Temporal lobe (tissue), 2 donors: ENCODE data around the genes DHRSX and VCX3A.

GRCh38 chrX:19099-19298, 262.2 kb upstream of the PLCXD1 start:
- RAMPAGE, long total RNA = no peak

DNA sequence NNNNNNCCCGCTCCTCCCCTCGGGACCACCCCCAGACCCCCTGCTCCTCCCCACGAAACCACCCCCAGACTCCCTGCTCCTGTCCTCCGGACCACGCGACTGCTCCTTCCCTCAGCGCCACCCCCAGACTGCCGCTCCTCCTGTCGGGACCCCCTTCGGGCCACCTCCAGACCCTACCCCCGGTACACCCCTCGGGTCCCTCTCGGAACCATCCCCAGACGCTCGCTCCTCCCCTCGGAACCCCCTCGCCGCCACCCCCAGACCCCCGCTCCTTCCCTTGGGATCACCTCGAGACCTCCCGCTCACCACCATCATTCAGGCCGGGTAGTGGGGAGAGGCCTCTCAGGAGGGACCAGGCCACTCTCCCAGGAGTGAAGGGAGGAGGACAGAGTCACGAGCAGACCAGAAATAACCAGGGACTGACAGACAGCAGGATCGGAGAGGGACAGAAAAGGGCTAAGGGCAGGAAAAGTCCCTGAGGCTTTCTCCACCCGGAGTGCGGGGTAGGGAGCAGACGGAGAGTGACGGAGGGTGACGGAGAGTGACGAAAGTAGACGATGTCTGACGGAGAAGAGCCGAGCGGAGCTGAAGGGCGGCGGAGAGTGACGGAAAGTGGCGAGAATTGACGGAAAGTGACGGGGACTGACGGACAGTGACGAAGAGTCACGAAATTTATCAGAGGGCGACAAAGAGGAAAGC, 54.7 kb upstream of the PLCXD1 start:
- RAMPAGE, long total RNA = no peak

DNA sequence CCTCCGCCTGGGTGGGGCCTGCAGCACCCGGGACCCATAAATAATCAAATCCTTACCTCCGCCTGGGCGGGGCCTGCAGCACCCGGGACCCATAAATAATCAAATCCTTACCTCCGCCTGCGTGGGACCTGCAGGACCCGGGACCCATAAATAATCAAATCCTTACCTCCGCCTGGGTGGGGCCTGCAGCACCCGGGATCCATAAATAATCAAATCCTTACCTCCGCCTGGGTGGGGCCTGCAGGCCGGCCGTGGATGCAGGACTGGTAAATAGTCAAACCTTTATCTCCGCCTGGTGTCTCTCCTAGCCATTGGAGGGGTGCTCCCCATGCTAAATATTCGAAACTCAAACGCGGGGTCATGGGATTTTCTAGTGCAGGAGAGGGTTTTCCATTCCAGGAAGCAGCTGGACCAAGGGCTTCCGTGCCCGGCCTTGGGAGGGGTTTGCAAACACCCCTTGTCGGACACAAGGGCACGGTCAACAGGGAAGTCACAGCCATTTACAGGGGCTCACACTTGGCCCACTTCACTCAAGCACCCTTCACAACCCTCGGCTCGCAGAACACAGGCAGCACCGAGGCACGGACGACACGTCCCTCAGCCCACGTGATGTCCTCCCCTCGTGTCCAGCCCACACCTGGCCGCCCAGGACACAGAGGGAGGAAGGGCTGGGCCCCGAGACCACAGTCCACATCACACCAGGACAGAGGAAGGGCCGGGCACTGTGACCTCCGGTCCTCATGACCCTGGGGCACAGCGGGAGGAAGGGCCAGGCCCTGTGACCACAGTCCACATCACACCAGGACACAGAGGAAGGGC, 10.4 kb upstream of the PLCXD1 start:
- RAMPAGE, long total RNA = no peak

GRCh38 chrX:825923-826418, 195.4 kb downstream of the SHOX start:
- RAMPAGE, long total RNA = no peak

DNA sequence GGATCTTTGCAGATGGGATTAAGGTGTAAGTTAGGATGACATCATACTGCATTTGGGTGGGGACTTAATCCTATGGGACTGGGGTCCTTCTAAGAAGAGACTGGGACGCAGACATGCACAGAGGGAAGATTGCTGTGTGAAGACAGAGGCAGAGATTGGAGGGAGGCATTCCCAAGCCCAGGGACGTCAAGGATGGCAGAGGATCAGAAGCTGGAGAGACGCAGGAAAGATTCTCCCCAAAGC, 11.8 kb downstream of the P2RY8 start:
- RAMPAGE, long total RNA = no peak

GRCh38 chrX:1593239-1593680, 1.9 kb downstream of the AKAP17A start:
- RAMPAGE, long total RNA = no peak

DNA sequence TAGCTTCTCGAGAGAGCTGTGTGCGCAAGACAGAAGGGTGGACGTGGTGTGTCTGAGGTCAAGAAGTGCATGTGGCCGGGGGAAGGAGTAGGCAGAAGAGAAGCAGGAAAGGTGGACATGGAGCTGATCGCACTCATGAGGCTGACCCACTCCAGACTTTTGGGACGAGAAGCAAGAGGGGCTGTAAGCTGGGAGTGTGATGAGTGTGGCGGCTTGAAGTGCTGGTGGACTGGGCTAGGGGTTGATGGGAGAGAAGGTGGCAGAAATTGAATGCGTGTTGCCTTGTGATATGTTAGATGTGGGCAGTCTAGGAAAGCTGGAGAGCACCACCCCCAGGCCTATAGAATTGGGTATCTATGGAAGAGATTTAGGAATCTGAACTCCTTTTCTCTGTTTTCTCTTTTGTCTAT, 10.7 kb upstream of the ASMT start:
- RAMPAGE, long total RNA = no peak

GRCh38 chrX:1605701-1606122, 9.1 kb upstream of the ASMT start:
- RAMPAGE, long total RNA = no peak

DNA sequence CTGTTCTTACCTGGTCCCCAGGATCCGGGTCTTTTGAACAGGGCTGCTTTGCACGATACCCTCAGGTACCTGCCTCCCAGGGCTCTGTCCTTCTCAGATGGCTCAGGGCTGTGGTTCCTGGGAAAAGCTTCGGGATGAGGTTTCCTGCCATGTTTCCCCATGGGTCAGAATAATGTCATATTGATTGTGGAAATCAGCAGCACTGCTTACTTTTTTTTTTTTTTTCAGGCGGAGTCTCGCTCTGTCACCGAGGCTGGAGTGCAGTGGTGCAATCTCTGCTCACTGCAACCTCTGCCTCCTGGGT, 271.9 kb downstream of the ASMT start:
- RAMPAGE, long total RNA = no peak

GRCh38 chrX:2242860-2243386, 257.9 kb downstream of the DHRSX start:
- RAMPAGE, long total RNA = no peak

DNA sequence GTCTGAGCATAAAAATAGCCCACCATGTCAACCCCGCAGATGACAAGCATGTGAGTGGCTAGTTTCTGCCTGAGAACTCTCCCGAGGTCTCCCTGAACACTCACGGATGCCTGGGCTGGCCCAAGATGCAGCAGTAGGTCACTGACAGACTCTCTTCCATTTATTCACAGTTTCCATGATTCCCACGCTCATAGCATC, 158.3 kb downstream of the DHRSX start:
- RAMPAGE, long total RNA = no peak

DNA sequence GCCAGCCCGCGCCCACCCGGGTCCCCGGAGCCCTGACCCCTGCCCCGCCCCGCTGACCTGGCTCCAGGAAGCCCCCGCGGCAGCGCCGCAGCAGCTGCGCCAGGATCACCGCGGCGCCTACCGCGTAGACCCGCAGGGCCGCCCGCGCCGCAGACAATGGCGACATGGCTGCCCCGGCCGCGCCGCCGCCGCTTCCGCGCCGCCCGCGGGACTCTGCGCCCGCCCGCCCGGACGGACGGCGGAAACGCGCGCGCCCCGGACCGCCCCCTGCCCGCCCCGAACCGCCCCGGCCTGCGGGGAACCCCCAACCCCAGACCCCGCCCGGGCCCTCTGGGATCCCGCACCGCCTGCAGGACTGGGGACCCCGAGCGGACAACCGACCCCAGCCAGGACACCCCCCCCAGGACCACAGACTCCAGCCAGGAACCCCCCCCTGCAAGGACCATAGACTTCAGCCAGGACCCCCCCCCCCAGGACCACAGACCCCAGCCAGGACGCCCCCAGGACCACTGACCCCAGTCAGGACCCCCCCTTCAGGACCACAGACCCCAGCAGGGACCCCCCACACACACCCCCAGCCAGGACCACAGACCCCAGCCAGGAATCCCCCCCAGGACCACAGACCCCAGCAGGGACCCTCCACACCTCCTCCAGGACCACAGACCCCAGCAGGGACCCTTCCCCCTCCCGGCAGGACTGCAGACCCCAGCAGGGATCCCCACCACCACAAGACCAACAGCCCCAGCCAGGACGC, at the start of gene DHRSX:
TSS of gene DHRSX (minus strand) at position 217 of the 754 bp plus-strand sequence.
- RAMPAGE, long total RNA = no peak

- RAMPAGE, long total RNA = no peak
These were observed 911 bp downstream of the CD99 start for GRCh38 chrX:2691621-2692791.

DNA sequence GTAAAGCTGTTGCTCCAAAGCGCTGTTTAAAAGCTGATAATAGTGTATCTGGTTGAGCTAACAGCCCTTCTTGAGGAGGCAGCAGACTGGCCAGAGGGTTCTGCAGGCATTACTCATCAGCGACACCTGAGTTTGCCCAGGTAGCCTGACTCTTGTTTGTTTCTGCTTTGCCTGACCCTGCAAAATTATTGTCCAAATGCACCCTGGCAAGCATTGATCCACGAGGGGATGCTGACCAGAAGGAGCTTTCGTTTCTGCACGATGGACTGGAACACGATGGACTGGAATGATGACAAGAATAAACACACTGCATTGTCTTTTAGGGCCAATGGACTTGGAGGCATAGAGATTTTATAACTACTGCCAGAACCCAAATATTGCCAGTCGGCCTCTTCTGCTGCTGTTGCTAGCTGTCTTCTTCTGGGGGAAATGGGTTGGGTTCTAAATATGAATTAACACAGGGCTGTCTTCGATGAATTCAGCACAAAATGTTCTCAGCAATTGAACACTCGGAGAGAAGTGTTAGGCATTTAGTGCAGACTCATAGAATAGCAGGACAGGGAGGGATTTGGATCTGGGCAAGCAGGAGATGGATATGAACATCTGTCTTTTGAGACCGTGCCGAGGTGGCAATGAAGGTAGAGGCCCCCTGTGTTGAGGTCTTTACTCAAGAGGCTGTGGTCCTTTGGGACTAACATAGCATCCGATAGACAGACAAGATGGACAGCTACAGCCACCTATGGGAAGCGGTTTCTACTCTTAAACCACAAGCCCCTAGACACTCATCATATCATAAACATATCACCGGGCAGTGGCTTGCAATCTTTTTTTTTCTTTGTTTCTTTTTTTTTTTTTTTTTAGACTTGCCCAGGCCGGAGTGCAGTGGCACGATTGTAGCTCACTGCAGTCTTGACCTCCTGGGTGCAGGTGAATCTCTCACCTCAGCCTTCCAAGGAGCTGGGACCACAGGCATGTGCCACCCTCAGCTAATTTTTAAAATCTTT, 6.6 kb downstream of the CD99 start:
- RAMPAGE, long total RNA = no peak

- RAMPAGE, long total RNA = no peak
These were observed 8.2 kb upstream of the XG start for GRCh38 chrX:2743615-2744007.

DNA sequence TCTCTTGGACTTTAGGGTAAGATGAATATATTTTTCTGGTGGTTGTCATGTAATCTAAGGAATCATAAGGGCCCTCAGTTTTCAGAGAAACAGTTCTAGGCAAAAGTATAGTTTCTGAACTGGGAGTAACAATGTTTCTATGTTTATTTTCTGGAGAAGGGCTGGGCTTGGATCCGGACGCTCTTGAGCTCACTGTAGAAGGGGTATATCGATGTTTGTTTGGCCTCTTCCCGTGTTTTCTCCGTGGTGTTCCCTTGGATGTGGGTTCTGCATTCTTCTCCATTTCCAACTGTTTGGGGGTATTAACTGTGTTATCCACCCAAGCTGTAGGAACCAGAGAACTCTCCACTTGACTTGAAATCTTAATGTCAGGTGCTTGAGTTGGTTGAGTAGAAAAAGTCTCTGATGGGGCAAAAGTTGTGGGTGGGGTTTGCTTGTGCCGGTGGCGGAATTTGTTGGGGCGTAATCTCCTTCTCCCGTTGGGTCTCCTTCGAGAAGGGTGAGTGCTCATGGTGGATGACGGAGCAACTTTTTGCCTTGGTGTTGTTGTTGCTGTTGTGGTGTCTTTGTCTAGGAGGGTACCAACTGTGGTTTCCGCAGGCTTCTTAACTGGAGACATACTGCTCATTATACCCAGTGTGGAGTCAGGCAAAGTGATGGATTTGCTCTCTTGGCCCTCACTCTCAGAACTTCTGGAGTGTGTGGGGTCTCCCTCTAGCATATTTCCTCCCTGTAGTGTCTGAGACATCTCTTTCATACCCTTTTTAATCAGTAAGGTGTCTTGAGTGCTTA, 24.5 kb downstream of the MXRA5 start:
- RAMPAGE, long total RNA = no peak

DNA sequence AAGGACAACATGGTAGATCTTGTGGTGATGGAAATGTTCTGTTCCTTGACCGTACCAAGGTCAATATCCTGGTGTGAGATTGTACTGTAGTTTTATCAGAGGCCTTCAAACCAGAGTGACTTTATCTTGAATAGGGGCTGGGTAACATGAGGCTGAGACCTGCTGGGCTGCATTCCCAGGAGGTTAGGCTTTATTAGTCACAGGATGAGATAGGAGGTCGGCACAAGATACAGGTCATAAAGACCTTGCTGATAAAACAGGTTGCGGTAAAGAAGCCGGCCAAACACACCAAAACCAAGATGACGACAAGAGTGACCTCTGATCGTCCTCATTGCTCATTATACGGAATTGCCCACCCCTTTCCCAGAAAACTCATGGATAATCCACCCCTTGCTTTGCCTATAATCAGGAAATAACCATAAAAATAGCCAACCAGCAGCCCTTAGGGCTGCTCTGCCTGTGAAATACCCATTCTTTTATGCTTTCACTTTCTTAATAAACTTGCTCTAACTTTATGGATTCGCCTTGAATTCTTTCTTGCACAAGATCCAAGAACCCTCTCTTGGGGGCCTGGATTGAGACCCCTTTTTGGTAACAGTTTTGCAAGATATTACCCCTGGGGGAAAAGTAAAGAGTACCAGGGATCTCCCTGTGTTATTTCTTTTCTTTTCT, 123.9 kb upstream of the MXRA5 start:
- RAMPAGE, long total RNA = no peak

- RAMPAGE, long total RNA = no peak
These were observed at the start of gene VCX3A for GRCh38 chrX:6534969-6535515. VCX3A (minus strand) TSS chrX:6535118.

DNA sequence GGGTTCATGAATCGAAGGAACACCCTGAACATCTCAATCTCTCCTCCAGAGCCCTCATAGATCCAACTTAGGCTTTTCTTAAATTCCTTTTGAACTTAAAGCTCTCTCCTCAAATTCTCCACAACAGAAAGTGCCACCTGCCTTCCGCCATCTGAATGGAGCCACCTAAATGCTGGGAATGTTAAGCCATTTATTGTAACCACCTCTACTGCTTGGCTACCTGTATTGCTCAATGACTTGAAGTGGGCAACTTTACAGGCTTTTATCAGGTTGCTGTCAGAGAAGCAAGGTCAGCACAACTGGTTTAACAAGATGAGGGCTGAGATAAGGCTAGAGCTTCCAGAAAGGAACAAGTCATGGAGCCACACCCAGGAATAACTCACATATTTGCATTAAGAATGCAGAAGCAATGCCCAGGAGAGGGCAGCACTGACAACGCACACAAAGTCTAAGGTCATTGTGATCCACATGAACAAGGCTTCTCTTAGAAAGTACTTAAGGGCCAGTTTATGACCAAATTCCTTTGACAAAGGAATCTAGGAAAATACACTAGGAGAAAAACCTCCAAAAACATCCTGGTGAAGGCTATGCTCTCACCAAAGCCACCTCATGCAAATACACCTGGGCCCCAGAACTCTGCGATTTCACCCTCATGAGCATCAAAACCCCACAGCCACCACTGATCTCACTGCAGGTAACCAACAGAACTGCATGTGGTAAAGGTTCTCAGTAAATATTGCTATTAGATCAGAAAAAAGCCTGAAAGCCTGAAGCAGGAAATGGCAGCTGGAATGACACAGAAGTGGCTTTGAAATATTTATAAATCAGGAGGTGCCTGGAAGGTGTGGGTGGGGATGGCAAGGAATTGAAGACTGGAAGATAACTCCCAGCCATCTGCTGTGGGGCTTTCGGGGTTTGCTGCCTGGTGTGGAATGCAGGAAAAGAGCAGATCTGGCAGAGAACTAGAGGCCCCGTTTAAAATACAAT, 15.0 kb upstream of the STS start:
- RAMPAGE, long total RNA = no peak

- RAMPAGE, long total RNA = no peak
These were observed 24.3 kb upstream of the PUDP start for GRCh38 chrX:7172245-7172680.